ENCODE data around the gene GLI2.

GRCh38 chr2:119339272-119339771, 27.3 kb downstream of the C2orf76 start:
- PRO-cap, result no peak
CAGE:
- cytosol, long polyA minus RNA, result no peak
- cytosol, long polyA plus RNA, result no peak
- long polyA plus RNA, result no peak
- nucleus, long polyA minus RNA, result no peak
- nucleus, long polyA plus RNA, result no peak

GRCh38 chr2:119349327-119349839, 17.3 kb downstream of the C2orf76 start:
- PRO-cap, result no peak
CAGE:
- cytosol, long polyA minus RNA, result no peak
- cytosol, long polyA plus RNA, result no peak
- long polyA plus RNA, result no peak
- nucleus, long polyA minus RNA, result no peak
- nucleus, long polyA plus RNA, result no peak

GRCh38 chr2:119366505-119366683, 240 bp downstream of the C2orf76 start:
- PRO-cap, result no peak
CAGE:
- cytosol, long polyA minus RNA, result no peak
- cytosol, long polyA plus RNA, result no peak
- long polyA plus RNA, result no peak
- nucleus, long polyA minus RNA, result no peak
- nucleus, long polyA plus RNA, result no peak

DNA sequence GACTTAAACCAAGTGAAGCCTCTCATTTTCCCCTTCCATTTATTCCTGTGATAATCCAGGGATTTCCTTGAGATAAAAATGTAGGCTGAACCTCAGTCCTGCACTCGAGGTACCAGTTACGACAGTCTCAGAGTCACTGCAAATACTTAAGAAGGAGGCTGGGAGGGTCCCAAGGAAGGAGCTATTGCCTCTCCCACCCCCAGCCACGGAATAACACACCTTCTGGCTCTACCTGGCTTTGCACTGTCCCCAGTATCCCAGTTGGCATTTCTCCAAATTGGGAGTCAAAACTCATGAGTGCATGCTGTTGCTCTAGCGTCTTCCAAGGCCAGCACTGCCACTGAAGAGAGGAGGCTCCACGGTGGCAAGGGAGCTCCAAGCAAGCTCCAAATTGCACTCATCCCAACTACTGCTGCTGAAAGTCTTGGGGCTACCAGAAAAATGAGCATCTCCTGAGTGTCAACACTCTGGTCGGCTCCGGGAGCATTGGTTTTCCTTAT, 1.7 kb downstream of the SCTR start:
- PRO-cap, result no peak
CAGE:
- cytosol, long polyA minus RNA, result no peak
- cytosol, long polyA plus RNA, result no peak
- long polyA plus RNA, result no peak
- nucleus, long polyA minus RNA, result no peak
- nucleus, long polyA plus RNA, result no peak

GRCh38 chr2:119892943-119894042, 119.6 kb upstream of the EPB41L5 start:
- PRO-cap, result no peak
CAGE:
- cytosol, long polyA minus RNA, result no peak
- cytosol, long polyA plus RNA, result no peak
- long polyA plus RNA, result no peak
- nucleus, long polyA minus RNA, result no peak
- nucleus, long polyA plus RNA, result no peak

GRCh38 chr2:120254104-120254584, 1.5 kb downstream of the RALB start:
- PRO-cap, result unidirectional peak, minus-strand start at chr2:120254351
CAGE:
- cytosol, long polyA minus RNA, result no peak
- cytosol, long polyA plus RNA, result no peak
- long polyA plus RNA, result no peak
- nucleus, long polyA minus RNA, result no peak
- nucleus, long polyA plus RNA, result no peak

DNA sequence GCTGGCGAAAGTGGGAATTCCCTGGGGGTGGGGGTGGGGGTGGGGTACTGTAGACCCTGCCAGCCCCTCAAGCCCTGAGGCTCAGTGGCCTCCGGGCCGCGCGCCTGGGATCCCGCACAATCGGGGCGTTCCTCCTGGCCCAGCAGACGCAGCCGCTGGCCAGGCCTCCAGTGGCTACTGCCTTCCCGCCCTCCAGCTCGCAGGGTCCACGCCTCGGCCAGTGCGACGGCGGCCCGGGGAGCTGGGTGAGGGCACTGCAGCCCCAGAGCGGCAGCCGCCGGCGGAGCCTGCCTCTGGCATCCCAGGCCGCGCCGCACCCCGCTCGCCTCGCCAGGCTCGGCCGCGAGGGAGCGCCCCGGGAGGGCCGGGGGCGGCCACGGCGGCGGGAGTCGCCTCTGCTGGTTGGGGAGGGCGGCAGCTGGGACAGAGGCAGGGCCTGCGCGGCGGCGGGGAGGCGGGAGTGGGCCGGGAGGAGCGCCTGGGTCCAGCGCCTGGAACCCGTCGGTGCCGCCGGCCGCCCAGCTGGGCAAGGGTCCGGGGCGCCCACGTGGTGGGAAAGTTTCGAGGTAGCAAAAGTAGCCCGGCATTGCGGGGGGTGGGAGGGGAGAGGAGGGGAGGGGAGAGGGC, 1.7 kb upstream of the INHBB start:
- PRO-cap, result no peak
CAGE:
- cytosol, long polyA minus RNA, result no peak
- cytosol, long polyA plus RNA, result no peak
- long polyA plus RNA, result no peak
- nucleus, long polyA minus RNA, result no peak
- nucleus, long polyA plus RNA, result no peak

GRCh38 chr2:120481352-120481949, 135.5 kb downstream of the INHBB start:
- PRO-cap, result no peak
CAGE:
- cytosol, long polyA minus RNA, result no peak
- cytosol, long polyA plus RNA, result no peak
- long polyA plus RNA, result no peak
- nucleus, long polyA minus RNA, result no peak
- nucleus, long polyA plus RNA, result no peak

DNA sequence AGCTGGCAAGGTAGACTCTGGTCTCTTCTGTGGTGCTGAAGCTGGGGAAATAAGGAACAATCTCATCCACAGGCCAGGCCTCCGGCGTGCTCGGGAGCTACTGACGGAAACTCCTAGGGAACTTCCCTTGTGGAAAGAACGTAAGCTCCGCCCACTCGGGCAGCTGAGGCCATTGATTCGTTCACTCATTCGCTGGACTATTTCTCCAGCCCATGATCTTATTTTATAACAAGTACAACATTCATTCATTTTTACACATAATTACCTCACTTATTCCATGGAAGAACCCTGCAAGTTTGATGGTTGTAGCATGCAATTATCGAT, 182.4 kb upstream of the GLI2 start:
- PRO-cap, result no peak
CAGE:
- cytosol, long polyA minus RNA, result no peak
- cytosol, long polyA plus RNA, result no peak
- long polyA plus RNA, result no peak
- nucleus, long polyA minus RNA, result no peak
- nucleus, long polyA plus RNA, result no peak

GRCh38 chr2:120589591-120590446, 145.8 kb upstream of the GLI2 start:
- PRO-cap, result unidirectional peak, minus-strand start at chr2:120589808; unidirectional peak, minus-strand start at chr2:120589914; unidirectional peak, minus-strand start at chr2:120590302
CAGE:
- cytosol, long polyA minus RNA, result no peak
- cytosol, long polyA plus RNA, result no peak
- long polyA plus RNA, result no peak
- nucleus, long polyA minus RNA, result start-site peak on the minus strand at chr2:120589809-120589916, 11 reads
- nucleus, long polyA plus RNA, result no peak

DNA sequence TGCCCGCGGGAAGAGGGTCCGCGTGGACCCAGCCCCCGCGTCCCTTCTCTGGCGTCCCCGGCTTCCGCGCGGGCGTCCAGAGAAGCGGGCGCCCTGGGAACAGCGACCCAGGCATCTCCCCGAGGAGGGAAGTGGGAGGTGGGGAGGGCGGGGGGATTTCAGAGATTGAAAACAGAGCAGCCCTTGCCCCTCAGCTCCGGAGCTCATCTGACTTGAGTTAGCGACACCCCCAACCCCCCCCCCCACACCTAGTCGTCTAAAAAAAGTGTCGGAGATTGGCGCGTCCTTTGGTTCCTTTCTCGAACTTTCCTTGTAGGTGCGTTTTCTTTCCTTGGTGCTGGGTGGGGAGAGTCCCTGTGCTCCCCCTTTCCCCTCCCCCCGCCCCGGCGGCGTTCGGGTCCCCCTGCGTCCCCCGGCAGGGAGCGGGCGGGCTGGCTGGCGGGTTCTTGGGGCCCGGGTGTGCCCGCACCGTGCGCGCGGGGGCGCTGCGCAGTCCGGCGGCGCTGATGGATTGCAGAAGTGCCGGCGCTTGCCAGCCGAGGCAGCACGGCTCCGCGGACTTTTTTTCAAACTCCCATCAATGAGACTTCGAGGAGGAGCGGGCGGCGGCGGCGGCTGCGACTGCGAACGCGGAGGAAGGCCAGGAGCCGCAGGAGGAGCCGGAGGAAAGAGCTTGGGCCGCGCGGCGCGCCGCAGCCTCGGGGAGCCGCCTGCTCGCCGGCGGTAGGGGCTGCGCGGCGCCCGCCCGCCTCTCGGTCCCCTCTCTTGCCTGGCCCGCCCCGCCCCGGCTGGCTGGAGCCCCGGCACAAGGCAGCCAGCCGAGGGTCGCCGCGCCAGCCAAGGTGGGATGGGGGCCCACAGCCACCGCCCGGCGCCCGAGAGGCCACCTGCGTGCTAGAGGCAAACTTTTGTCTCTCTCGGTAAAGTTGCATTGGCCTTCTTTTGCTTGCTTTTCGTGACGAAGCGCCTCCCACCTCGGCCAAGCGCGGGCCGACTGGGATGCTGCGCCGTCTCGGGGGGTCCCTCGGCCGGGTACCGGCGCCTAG, at the start of gene GLI2:
TSS of gene GLI2 (plus strand) at position 503 of the 1,046 bp plus-strand sequence.
- PRO-cap, result no peak
CAGE:
- cytosol, long polyA minus RNA, result no peak
- cytosol, long polyA plus RNA, result no peak
- long polyA plus RNA, result no peak
- nucleus, long polyA minus RNA, result no peak
- nucleus, long polyA plus RNA, result no peak

GRCh38 chr2:120740352-120740781, 4.7 kb downstream of the GLI2 start:
- PRO-cap, result no peak
CAGE:
- cytosol, long polyA minus RNA, result no peak
- cytosol, long polyA plus RNA, result no peak
- long polyA plus RNA, result no peak
- nucleus, long polyA minus RNA, result no peak
- nucleus, long polyA plus RNA, result no peak

DNA sequence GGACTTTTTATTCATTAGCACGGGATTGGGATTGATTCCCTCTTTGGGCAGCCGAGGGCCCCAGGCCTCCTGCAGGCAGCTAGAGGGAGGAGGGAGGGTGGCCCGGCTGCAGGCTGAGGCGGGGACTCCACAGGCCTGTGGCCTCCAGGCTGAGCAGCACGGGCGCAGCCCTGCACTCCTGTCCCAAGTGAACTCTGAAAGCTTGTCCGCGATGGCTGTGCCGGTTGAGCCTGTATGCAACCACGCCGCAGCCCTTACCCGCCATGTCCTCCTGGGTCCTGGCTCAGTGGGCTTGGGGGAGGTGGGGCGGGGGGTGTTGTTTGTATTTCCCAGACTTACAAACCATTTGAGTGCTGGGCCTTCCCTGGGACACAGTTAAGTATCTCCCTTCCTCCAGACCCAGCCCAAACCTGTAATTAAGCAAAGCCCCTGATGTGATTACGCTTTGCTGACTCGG, 5.1 kb downstream of the GLI2 start:
- PRO-cap, result no peak
CAGE:
- cytosol, long polyA minus RNA, result no peak
- cytosol, long polyA plus RNA, result no peak
- long polyA plus RNA, result no peak
- nucleus, long polyA minus RNA, result no peak
- nucleus, long polyA plus RNA, result no peak

GRCh38 chr2:120845185-120845670, 109.6 kb downstream of the GLI2 start:
- PRO-cap, result no peak
CAGE:
- cytosol, long polyA minus RNA, result no peak
- cytosol, long polyA plus RNA, result no peak
- long polyA plus RNA, result no peak
- nucleus, long polyA minus RNA, result no peak
- nucleus, long polyA plus RNA, result no peak

- PRO-cap, result no peak
CAGE:
- cytosol, long polyA minus RNA, result no peak
- cytosol, long polyA plus RNA, result no peak
- long polyA plus RNA, result no peak
- nucleus, long polyA minus RNA, result no peak
- nucleus, long polyA plus RNA, result no peak
Measured at GRCh38 chr2:120867018-120868018, 131.7 kb downstream of the GLI2 start.

DNA sequence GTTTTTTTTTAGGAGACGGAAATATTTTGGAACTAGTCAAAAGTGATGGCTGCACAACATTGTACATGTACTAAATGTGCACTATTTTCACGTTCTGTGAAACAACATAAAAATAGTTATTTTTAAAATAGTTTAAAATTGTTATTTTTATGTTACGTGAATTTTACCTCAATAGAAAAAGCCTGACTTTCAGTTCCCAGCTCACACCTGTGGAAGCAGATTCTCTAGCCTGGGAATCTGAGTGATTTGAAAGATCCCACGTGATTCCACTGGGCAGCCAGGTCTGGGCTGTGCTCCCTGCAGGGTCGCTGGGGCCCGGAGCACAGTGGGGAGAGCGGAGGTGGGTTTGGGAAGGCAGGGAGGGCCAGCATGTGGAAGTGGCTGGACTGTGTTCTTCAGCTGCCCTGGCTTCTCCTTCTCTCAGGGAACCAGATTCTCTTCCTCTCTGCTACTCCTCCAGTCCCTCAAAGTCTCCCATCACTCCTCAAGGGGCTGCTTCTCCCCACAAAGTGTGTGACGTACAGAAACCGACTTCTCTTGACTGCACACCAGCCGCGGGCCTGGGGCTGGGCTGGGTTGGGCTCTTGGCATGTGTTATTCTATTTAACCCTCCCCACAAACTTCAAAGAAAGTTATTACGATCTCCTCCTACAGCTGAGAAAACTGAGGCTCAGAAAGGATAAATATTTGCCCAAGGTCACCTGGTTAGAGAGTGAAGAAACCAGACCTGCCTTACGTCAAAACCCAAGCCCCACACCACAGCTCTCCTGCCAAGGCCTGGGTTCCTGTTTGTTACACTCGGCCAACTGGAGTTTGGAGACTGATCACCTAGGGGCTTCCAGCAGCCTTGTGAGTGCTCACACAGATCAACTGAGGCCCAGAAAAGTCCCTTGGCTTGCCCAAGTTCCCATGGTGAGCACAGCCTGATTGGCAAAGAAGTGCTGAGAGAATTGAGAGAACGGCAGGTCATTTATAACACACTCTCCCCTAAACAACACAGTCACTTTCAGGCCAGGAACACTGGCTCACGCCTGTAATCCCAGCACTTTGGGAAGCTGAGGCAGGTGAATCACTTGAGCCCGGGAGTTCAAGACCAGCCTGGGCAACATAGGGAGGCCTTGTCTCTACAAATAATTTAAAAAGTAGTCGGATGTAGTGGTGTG, 269.0 kb downstream of the TFCP2L1 start:
- PRO-cap, result no peak
CAGE:
- cytosol, long polyA minus RNA, result no peak
- cytosol, long polyA plus RNA, result no peak
- long polyA plus RNA, result no peak
- nucleus, long polyA minus RNA, result no peak
- nucleus, long polyA plus RNA, result no peak

DNA sequence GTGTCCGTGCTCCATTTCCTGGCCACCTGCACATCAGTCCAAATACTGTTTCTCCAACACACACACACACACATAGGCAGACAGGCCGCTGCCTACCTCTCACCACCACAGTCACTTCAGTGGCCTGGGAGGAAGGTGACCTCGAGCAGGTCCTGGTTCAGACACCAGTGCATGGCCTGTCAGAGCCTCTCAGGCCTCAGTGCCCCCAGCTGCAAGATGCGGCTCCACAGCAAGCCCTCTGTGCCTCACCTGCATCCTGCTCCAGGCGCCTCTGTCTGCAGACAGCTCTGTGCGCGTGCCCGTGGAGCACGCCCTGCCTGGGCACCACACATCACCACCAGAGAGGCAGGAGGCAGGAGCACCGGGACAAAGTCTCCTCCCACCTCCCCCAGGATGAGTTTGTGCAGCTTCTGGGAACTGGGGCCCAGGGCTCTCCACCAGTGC, 98.8 kb downstream of the TFCP2L1 start:
- PRO-cap, result no peak
CAGE:
- cytosol, long polyA minus RNA, result no peak
- cytosol, long polyA plus RNA, result no peak
- long polyA plus RNA, result no peak
- nucleus, long polyA minus RNA, result no peak
- nucleus, long polyA plus RNA, result no peak

DNA sequence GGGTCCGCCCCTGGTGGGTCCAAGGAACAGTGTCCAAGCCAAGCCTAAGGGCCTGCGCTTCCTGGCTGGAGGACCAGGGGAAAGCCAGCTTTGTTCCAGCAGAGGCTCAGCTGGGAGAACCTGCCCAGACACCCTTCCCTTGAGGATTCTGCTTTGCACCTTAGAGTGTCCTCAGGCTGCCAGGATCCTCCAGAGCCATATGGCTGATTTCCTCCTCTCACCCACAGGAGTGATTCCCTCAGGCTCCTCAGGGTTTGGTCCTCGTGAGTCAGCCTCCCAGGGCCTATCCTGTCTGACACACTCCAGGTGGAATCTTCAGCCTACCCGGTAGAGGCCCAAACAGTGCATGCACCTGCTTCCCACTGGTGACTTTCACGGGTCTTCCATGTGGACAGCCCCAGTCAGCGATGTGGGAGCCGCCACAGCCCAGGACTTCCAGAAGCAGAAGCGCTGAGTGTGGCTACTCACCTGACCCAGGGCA, 73.3 kb downstream of the TFCP2L1 start:
- PRO-cap, result no peak
CAGE:
- cytosol, long polyA minus RNA, result no peak
- cytosol, long polyA plus RNA, result no peak
- long polyA plus RNA, result no peak
- nucleus, long polyA minus RNA, result no peak
- nucleus, long polyA plus RNA, result no peak

GRCh38 chr2:121283460-121283874, 1.5 kb downstream of the TFCP2L1 start:
- PRO-cap, result no peak
CAGE:
- cytosol, long polyA minus RNA, result no peak
- cytosol, long polyA plus RNA, result no peak
- long polyA plus RNA, result no peak
- nucleus, long polyA minus RNA, result no peak
- nucleus, long polyA plus RNA, result no peak

GRCh38 chr2:121293428-121293823, 8.4 kb upstream of the TFCP2L1 start:
- PRO-cap, result no peak
CAGE:
- cytosol, long polyA minus RNA, result no peak
- cytosol, long polyA plus RNA, result no peak
- long polyA plus RNA, result no peak
- nucleus, long polyA minus RNA, result no peak
- nucleus, long polyA plus RNA, result no peak

Measured in endothelial cell of umbilical vein (primary cell).